Glomerular endothelial cell (primary cell): ENCODE data around the genes PLGLB2, FABP1 and PROM2.

DNA sequence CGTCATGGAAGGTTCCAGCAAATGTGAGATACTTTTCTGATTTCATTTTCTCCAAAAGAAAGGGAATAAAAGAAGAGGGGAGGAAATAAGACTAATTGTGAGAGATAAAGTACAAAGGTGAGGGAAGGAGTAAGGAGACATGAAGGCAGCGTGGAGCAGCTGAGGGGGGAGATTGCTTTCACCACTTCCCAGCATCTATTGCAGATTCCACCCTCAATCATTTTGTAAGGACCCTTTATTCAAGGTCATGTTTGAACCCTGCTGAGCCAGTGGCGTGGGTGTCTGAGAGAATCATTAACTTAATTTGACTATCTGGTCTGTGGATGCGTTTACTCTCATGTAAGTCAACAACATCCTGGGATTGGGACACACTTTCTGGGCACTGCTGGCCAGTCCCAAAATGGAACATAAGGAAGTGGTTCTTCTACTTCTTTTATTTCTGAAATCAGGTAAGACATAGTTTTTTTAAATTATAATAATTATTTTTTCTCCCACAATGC, at the start of gene PLGLB2:
PLGLB2 (plus strand) TSS at position 334 of the 500 bp plus-strand sequence.
- RAMPAGE, long total RNA, result no peak

GRCh38 chr2:88045856-88046261, 9.7 kb downstream of the KRCC1 start:
- RAMPAGE, long total RNA, result no peak

- RAMPAGE, long total RNA, result no peak
Measured at GRCh38 chr2:88054743-88055045, 889 bp downstream of the KRCC1 start.

GRCh38 chr2:88066572-88066897, 1.1 kb upstream of the SMYD1 start:
- RAMPAGE, long total RNA, result no peak

GRCh38 chr2:88127868-88128438, at the start of gene FABP1:
Gene FABP1 (minus strand): TSS chr2:88128062.
- RAMPAGE, long total RNA, result no peak

DNA sequence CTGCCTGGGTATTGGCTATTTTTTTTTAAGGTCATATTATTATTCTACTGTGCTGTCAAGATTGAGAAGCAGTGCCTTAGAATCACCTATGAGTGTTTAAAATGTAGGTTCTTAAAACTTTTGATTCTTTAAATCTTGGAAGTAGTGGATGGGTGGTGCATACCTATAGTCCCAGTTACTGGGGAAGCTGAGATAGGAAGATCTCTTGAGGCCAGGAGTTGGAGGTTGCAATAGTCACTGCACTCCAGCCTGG, 23.3 kb downstream of the TEX37 start:
- RAMPAGE, long total RNA, result no peak

DNA sequence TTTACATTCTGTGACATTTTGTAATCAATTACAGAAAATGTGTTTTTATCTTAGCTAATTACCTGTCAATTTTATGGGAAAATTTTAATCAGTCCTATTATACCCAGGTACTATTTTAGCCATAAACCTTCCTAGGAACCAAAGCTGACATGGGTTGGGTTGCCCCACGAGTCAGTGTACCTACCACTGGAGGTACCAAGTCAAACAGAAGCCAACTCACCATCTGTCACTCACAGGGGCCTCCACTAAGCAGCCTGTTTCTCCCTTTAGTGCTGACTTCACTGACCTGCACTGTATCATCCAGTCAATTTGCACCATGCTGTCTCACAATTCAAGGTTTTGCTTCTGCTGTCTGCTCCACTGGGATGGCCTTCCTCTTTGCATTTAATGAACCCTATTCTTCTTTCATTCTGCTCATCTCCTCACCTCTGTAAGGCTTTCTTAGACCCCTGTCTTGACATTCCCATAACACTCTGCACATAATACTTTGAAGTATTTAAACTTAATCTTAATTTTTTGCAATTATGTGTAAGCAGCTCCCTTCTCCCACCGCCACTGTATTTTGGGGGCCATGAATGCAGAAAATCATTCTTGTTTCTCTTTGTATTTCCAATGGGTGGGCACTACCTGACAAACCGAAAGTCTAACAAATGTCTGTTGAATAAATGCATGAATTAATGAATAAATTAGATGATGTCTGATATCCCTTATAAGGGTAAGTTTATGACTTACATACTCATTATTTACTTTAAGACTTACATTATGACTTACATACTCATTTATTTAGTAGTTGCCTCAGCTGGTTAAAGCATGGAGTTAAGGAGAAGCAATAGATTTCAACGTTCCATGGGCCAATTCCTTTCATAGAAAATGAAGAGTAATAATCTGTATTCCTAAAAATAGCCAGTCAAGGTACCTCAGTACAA, 47.0 kb downstream of the EIF2AK3 start:
- RAMPAGE, long total RNA, result no peak

DNA sequence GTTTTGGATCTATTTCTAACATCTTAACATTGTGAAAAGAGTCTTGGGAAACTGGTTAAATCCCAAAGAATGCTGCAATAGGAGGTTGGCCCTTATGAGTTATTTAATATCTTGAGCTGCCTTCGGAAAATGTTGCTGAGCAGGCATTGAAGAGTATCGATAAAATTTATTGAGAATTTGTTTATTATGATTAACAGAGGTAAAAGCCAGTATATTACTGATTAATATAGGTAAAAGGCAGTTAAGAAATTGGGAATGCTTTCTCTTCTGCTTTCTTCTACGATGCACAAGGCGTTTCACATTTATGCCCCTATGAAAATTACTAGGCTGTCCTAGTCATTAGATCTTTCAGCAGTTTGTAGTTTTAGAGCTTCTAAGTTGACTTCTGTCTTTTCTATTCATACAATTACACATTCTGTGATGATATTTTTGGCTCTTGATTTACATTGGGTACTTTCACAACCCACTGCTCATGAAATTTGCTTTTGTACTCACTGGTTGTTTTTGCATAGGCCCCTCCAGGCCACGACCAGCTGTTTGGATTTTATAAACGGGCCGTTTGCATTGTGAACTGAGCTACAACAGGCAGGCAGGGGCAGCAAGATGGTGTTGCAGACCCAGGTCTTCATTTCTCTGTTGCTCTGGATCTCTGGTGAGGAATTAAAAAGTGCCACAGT, 193.6 kb downstream of the RPIA start:
- RAMPAGE, long total RNA, result no peak

DNA sequence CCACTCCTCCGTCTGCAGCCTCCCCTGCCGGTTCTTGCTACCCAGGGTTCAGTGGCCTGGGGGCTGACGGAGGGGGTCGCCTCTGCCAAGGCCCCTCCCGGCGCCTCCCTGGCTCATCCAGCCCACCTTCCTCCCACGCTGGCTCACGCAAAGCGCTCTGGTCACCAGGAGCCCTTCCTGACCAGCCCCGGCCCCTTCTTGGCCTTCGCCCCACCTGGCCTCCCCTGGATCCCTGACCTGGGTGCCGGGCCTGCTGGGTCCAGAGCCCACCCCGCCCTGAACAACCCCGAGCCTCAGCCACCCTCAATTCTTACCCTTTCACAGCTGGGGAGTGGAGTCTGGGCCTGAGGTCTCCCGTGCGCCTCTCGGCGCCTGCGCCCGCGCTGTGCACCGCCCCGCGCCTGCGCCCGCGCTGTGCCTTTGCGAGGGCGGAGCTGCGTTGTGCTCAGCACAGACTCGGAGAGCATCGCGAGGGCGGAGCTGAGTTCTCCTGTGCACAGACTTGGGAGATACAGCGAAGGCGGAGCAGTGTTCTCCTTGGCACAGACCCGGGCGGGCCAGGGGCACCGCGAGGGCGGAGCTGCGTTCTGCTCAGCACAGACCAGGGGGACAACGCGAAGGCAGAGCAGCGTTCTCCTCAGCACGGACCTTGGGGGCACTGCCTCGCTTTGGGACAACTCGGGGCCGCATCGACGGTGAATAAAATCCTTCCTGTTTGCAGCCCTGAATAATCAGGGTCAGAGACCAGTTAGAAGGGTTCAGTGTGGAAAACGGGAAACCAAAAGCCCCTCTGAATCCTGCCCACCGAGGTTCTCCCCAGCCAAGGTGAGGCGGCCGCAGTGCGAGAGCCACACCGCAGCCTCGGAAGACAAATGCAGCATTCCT, 894.0 kb downstream of the RPIA start:
- RAMPAGE, long total RNA, result no peak

DNA sequence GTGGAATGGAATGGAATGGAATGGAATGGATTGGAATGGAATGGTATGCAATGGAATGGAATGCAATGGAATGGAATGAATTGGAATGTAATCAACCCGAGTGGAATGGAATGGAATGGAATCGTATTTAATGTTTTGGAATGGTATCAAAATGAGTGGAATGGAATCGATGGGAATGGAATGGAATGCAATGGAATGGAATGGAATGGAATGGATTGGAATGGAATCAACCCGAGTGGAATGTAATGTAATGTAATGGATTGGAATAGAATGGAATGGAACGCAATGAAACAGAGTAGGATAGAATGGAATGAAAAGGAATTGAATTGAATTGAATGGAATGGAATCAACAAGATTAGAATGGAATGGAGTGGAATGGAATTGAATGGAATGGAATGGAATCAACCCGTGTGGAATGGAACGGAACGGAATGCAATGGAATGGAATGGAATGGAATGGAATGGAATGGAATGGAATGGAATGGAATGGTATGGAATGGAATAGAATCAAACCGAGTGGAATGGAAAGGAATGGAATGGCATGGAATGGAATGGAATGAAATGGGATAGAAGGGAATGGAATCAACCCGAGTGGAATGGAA, 1146.3 kb downstream of the RPIA start:
- RAMPAGE, long total RNA, result no peak

- RAMPAGE, long total RNA, result no peak
Measured at GRCh38 chr2:89947269-89947741, 1255.8 kb downstream of the RPIA start.

DNA sequence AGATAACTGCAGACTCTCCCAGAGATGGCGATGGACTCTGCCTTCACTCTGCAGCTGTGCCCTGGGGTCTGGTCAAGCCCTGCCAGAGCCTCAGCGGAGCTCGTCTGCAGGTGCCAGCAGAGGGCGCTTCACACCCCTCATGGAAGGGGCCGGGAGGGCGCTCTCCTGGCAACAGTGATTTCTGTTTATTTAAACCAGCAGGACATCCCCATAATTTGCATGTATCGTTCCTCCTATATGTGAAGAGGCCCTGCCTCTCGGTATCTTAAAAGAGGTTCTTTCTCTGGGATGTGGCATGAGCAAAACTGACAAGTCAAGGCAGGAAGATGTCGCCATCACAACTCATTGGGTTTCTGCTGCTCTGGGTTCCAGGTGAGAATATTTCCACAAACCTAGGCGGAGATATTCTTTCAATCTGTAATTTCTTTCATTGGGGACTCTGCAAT, 1329.9 kb downstream of the RPIA start:
- RAMPAGE, long total RNA, result no peak

DNA sequence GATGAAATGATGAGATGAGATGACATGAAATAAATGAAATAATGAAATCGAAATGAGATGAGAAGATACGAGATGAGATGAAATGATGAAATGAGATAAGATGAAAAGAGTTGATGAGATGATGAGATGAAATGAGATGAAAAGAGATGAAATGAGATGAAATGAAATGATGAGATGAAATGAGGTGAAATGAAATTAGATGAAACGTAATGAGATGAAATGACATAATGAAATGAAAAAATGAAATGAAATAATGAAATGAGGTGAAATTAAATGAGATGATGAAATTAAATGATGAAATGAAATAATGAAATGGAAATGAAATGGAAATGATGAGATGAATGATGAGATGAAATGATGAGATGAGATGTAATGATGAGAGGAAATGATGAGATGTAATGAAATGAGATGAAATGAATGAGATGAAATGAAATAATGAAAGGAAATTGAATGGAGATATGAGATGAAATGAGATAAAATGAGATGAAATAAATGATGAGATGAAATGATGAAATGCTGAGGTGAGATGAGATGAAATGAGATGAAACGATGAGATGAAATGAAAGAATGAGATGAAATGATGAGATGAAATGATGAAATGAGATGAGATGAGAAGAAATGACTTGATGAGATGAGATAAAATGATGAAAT, 366.6 kb upstream of the AQP7B start:
- RAMPAGE, long total RNA, result no peak

- RAMPAGE, long total RNA, result no peak
Measured at GRCh38 chr2:95274194-95274858, at the start of gene PROM2. Gene PROM2 (plus strand): TSS chr2:95274449.

- RAMPAGE, long total RNA, result no peak
Measured at GRCh38 chr2:95434377-95435091, 32.0 kb downstream of the FAHD2A start.

GRCh38 chr2:96009701-96010132, 18.1 kb upstream of the ANKRD36C start:
- RAMPAGE, long total RNA, result no peak

DNA sequence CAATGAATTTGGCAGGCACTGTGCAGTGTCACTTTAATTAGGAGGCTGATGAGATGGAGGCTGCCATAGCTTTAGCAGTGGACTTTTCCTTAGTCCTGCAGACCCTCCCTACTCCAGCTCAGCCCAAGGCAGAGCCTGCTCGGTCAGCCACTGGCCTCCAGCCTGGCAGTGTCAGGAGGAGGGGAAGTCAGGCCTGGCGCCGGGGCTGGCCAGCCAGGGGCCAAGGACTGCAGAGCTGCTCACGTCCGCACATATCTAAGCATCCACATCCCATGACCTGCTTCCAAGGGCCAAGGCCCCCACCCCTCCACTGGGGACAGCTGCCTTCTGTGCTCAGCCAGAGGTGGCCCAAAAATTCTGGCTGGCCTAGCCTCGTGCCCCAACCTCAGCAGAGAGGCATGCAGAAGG, 33.2 kb downstream of the ADRA2B start:
- RAMPAGE, long total RNA, result no peak

- RAMPAGE, long total RNA, result no peak
Measured at GRCh38 chr2:96112847-96113309, 3.5 kb downstream of the ADRA2B start.

- RAMPAGE, long total RNA, result no peak
Measured at GRCh38 chr2:96205839-96206481, 2.7 kb downstream of the STARD7 start.

- RAMPAGE, long total RNA, result no peak
Measured at GRCh38 chr2:96301425-96301787, 3.9 kb downstream of the SNRNP200 start.